ENCODE results near the genes ABCC8, LDHC and MISFA.

DNA sequence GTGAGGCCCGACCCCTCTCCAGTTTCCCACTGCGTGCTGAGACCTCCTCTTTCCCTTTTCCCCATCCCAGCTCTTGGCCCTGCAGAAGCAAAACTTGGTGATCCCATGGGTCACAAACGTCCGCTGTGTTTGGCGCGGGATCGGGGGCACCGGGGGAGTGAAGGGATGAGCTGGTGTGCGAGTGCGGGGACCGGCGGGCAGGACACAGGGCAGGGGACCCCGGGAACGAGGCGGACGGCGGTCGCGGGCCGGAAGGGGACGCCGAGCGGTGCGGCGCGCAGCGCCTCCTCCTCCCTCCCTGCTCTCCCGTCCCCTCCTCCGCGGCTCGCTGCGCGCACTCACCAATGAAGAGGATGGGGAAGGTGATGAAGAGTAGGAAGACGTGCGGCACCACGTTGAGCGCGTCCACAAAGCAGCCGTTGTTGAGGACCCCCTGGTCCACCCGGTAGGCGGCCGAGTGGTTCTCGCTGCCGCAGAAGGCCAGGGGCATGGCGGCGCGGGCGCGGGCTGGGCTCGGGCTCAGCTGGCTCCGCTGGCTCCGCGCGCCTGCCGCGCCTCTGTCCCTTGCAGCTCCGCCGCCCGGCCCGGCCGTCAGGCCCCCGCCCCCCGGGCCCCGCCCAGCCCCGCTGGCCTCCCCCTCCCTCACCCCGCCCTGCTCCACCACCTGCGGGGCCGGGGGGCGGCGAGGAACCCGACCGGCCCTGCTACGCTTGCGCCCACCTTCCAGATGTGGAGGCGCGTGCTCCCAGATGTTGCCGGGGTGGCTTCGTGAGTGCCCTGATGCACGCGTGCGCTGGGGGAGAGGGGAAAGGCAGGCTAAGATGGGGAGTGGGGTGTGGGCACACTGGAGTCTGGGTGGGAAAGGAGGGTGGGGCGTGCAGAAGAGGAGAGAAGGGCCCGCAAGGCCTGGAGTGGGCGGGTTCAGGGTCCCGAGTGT is at the start of gene ABCC8:
Gene ABCC8 (minus strand): TSS at position 559 of the 937 bp plus-strand sequence.
- RRBS, 2 experiments, result 17 to 27% methylated on average over 12 to 14 of the region's 85 CpGs

GRCh38 chr11:17506670-17507113 is 30.0 kb upstream of the ABCC8 start:
- RRBS, 2 experiments, result no CpG with 5 or more reads among the region's 7 CpGs

DNA sequence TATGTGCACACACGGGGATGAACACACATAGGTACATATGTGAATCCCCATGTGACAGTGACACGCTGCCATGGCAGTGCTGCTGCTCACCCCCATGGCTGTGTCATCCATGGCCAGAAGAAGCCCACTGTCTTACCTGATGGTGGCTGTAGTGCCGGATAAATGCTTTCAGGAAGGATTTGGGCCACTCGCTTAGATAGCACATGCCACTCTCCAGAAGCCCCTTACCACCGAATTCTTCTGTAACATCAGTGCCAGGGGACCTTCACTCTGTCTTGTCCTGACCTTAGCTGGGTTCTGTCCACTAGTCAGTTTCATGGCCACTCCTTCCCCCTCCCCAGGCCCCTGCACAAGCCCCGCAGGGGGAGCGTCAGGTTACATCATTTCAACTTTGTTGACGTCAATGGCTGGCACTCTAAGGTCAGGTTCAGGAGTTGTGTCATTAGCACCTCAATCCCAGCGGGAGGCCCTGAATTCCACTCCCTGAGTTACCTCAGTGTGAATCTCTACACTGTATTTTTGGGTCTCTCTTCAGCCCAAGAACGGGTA is 10.6 kb downstream of the USH1C start:
- RRBS, 2 experiments, result no CpG with 5 or more reads among the region's 10 CpGs

- RRBS, 2 experiments, result no CpG with 5 or more reads among the region's 9 CpGs
These were observed 5.1 kb upstream of the MYOD1 start for GRCh38 chr11:17714094-17714872.

GRCh38 chr11:17762098-17762344 is 27.4 kb downstream of the KCNC1 start:
- RRBS, 2 experiments, result no CpG with 5 or more reads among the region's 2 CpGs

DNA sequence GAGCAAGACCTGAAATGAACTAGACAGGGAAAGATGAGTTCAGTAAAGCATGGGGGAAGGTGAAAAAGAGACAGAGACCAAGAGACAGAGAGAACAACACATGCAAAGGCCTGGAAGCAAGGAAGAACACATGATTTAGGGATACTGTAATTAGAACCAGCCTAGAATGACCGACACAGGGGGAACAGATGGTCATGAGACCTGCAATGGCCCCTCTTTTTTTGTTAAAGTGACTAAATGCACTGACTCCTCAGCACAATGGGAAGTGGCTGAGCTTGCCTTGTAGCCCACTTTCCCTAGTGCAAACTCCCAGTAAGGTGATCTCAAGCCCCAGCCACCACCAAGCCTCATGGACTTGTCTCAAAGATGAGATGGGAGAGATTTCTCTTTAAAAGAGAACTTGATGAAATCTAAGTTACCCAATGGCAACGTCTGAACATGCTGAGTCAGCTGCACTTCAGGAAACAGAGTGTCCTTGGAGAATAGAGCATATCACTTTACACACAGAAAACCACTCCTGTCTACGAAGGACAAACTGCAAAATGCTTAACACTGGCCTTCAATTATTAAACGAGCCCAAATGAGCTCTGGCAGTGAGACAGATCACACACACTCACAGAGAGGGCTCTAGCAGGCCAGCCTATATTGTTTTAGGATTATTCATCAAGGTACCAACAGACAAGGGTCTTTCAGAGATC is 91.0 kb downstream of the SERGEF start:
- RRBS, 2 experiments, result no CpG with 5 or more reads among the region's 4 CpGs

DNA sequence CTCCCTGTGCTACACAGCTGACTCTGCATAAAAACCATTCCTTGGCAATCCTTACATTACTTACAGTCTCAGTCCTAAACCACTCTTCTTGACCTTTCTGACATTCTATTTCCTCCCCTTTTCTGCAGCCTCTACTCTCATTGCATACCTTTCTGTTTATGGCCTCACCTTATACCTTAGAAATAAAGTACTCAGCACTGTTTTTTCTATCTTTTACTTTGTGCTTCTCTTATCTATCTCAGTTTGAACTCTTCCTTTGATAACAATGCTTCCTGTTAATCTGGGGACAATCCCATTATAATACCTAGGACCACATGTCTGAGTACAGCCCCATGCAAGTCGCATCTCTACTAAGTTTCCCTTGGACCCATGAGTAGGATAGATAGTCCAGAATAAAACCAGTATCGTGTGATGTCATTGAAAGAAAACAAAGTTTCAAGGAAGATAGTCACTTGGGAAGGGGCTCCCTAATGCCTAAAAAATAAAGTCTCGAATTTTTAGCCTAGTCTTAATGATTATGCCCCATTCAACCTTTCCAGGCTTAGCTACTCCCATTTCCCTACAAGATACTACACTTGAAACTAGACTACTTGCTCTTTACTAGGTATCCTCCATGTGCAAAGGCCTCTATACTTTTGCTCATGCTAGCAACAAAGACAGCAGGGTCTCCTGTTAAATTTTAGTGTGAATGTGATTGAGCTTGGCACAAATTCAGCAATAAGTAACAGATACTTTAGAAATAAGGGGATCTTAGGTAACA is 7.2 kb upstream of the SERGEF start:
- RRBS, 2 experiments, result no CpG with 5 or more reads among the region's 3 CpGs

DNA sequence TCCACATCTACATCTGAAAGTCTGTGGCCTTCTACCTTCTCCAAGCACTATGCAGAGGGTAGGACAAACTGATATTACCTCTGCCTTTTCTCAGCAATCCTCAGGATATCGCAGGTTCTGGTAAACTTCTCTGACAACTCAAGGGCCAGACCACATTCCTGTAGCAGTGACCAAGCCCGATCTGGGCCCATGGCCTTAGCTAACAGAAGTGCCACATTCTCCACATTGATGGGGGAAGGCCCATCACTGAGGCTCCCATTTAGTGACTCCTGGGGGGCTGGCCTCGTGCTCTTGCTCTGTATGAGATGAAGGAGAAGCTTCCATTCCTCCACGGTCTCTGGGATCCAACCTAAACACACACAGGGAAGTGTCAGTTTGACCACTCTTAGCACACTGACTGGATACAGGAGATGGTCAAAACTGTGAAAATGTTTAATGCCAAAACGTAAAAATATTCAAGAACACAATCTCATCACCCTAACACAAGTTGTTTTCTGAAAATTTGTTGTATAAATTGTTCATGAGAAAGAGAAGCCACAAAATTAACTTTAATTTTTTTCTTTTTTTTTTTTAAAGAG is 15.9 kb downstream of the SAA1 start:
- RRBS, 2 experiments, result no CpG with 5 or more reads among the region's 5 CpGs

DNA sequence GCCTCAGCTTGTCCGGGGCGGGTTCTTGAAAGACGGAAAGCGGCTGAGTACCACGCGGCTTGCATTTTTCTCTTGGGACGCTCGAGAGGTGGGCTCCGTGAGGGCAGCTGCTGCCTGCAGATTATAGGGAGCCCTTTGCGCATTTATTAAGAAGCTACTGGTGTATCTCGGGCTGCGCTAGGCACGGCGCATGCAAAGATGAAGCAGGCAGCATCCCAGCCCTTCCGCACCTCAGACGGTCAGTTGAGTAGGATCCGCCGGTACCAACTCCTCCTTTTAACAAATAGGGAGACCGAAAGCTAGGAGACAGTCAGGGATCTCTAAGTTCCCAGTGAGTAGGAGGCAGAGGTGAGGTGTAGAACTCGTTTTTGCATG is 660 bp downstream of the LDHA start:
- RRBS, 2 experiments, result no CpG with 5 or more reads among the region's 20 CpGs

- RRBS, 2 experiments, result no CpG with 5 or more reads among the region's 25 CpGs
These were observed at the start of gene LDHC for GRCh38 chr11:18412078-18412435. LDHC (plus strand) TSS chr11:18412318.

GRCh38 chr11:18599618-18600087 is at the start of gene MISFA:
MISFA (plus strand) TSS chr11:18599789.
- RRBS, 2 experiments, result no CpG with 5 or more reads among the region's 6 CpGs

GRCh38 chr11:18616787-18617154 is 17.2 kb downstream of the MISFA start:
- RRBS, 2 experiments, result no CpG with 5 or more reads among the region's 1 CpG

DNA sequence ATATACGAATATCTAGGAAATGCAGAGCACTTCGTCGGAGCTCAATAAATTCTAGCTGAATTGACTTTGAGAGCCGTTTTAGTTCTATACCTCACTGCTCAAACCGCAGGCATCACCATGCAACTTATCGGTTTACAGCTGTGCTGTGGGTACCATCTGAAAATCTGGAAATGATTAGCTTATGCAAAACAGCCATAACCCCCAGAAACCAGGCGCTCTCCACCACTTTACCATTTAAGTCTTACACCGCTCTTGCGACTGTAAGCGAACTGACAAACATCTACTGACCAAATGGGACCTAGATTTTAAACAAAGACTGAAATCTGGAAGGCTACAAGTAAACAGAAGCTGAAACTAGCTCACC is 925 bp downstream of the SPTY2D1 start:
- RRBS, 2 experiments, result no CpG with 5 or more reads among the region's 10 CpGs

GRCh38 chr11:18654726-18655049 is 20.5 kb upstream of the SPTY2D1 start:
- RRBS, 2 experiments, result no CpG with 5 or more reads among the region's 5 CpGs

GRCh38 chr11:18704376-18704732 is 5.8 kb downstream of the TMEM86A start:
- RRBS, 2 experiments, result no CpG with 5 or more reads among the region's 3 CpGs

- RRBS, 2 experiments, result no CpG with 5 or more reads among the region's 68 CpGs
These were observed 7.4 kb downstream of the TMEM86A start for GRCh38 chr11:18705536-18706732.

- RRBS, 2 experiments, result no CpG with 5 or more reads among the region's 3 CpGs
These were observed 20.5 kb downstream of the CSRP3 start for GRCh38 chr11:19181334-19181709.

DNA sequence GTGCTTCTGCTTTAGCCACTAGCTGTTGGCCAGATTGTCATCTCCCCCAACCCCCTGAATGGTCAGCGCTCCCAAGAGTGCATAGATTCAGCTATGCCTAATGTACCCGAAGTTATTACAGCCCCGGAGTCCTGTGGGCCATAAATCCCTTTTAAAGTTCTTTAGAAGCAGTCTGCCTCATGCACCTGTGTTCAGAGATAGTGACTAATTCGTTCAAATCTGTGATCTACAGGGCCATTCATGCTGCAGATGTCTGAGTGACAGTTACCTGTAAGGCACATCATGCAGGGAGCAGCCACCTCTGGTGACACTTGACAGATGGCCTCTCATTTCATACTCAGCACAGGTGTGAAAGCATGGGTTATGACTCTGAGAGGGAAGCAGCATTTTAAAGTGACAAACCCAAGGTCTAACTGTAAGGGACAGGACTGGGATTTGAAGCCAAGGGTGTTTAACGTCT is 2.4 kb upstream of the E2F8 start:
- RRBS, 2 experiments, result no CpG with 5 or more reads among the region's 5 CpGs

- RRBS, 2 experiments, result 26 to 32% methylated on average over 23 of the region's 44 CpGs
These were observed 104.9 kb upstream of the E2F8 start for GRCh38 chr11:19345499-19346128.

GRCh38 chr11:19346129-19346801 is 105.5 kb upstream of the E2F8 start:
- RRBS, 2 experiments, result 2 to 3% methylated on average over 16 of the region's 44 CpGs

Data from LNCaP clone FGC (cell line).